BE2C (cell line): ENCODE measurements around the gene H2AJ.

DNA sequence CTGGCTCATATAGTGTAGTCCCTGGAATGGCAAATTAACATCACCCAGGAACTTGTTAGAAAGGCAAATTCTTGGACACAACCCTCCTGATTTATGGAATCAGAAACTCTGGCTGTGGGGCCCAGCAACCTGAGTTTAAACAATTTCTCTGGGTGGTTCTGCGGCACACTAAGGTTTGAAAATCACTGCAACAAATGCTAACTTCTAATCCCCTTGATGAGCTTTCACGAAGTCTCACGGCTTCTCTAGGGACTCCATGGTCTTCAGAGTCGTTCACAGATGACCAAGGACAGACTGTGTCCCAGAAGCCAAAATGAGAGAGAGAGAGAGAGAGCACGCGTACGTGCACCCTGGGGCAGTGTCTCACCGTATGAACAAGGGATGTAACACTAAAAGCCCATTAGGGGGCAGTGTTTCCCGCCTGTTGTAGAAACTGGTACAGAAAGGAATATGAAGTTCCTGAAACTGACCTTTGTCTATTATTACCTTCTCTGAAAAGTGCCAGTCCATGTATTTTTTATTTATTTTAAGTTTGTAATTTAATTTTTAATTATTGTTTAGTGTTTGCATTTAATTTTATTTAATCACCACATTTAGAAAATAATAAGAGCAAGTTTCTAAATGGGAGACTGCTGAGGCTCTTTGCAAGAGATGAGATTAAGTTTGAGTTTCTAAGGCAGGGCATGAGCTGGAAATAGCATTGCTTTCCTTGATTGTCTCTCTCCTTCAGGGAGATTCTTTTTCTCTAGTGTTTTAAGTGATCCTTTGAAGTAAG lies 3.3 kb downstream of the APOLD1 start:
- RRBS = no CpG with 5 or more reads among the region's 9 CpGs

GRCh38 chr12:12803734-12804648 lies 9.2 kb upstream of the DDX47 start:
- RRBS = no CpG with 5 or more reads among the region's 14 CpGs

DNA sequence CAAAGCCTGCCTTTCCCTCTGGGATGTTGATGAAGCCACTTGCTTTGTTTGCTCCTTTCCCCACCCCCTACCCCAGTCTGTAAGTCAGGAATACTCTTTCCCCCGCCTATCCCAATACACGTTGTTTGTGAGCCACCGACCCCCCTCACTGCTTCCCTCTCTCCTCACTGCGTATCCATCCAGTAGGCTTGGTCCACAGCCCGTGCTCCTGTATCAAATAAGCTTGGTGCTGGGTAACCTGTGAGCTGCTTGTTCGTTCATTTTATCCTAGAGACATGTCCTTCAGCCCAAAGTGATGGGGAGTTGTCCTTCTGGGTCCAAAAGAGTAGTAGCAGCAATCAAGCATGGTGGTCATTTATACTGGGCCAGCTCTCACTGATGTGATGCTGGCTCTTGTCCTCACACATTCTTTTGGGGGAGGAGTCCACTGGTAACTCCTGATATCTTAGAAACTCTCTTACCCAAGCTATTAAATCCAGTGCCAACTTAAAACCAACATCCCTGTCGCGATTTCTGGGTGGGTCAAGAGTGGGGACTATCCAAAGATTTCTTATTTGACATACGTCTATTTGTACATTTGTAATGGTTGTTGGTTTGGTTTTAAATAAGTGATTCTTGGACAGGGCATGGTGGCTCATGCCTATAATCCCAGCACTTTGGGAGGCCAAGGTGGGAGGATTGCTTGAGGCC lies 24.6 kb downstream of the DDX47 start:
- RRBS = no CpG with 5 or more reads among the region's 9 CpGs

DNA sequence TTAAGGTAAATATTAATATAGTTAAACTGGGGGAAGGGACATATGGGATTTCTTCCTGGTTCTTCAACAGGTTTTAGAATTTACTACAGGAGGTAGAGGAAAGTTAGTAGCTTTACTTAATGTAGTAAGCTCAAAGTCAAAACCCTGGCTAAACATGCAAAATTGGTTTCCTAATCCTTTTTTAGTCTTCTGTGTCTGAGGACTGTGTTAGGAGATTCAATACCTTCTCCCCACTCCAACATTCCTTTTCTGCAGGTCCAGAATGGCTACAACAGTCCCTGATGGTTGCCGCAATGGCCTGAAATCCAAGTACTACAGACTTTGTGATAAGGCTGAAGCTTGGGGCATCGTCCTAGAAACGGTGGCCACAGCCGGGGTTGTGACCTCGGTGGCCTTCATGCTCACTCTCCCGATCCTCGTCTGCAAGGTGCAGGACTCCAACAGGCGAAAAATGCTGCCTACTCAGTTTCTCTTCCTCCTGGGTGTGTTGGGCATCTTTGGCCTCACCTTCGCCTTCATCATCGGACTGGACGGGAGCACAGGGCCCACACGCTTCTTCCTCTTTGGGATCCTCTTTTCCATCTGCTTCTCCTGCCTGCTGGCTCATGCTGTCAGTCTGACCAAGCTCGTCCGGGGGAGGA lies 16.7 kb downstream of the GPRC5A start:
- RRBS = no CpG with 5 or more reads among the region's 14 CpGs

DNA sequence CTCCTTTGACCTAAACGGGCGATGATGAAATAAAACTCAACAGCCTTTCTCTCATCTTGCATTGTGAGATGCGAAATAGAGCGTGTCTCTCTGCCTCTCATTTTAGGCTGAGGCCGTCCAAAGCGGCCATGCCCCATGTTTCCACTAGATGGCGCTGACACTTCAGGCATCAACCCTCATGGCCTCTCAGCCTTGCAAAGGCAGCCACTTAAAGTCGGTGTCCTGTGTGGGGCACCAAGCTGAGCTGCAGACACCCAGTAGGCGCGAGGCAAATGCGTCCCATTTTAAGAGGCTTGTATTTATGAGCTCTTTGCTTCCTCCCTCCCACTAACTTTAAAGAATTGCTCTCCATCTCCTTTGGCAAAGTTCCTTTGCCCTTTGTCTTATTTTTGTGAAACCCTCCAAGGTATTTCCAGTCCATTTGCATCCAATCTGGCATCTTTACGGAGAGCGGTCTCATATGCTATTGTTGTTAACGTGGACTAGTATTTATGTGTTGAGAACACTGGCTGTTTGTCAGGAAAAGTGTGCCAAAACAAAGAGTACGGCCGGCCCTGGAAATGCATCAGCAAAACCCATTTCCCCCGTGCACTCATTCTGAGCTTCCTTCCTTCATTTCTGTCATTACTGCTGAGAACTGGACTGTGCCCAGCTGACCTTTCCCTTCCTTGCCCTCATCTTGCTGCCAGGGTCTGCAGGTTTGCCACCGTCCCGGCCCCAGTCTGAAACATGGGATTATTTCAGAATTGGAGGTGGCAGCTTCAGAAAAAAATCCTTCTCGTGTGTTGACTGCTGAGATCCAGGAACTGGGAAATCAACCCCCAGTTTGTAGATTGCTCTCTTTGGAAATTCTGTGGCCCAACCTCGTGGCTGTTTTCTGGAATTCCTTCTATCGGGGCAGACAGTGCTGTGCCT lies 25.2 kb downstream of the GPRC5A start:
- RRBS = no CpG with 5 or more reads among the region's 22 CpGs

GRCh38 chr12:13000970-13001697 lies 1.1 kb upstream of the HEBP1 start:
- RRBS = 4% methylated on average over 33 of the region's 75 CpGs

DNA sequence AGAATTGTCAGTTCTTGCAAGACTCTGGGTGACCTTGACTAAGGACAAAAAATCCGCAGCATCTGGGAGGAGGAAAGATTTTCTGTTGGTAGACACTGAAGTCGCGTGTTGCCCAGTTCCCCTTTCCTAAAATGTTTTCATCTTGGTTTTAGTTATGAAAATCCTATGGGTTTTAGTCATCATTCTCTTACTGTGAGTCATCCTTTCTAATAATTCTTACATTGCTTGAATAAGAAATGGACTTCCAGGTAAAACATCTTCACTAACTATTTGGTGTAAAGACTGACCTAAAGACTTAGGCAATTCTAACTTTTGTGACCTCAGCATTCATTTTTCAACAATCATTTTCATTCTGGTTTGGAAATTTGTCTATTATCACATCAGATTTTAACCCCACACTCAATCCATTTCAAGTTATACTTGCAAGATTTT lies 9.0 kb downstream of the GSG1 start:
- RRBS = no CpG with 5 or more reads among the region's 3 CpGs

GRCh38 chr12:13100613-13100956 lies 2.9 kb downstream of the GSG1 start:
- RRBS = 33% methylated on average over 3 of the region's 10 CpGs

DNA sequence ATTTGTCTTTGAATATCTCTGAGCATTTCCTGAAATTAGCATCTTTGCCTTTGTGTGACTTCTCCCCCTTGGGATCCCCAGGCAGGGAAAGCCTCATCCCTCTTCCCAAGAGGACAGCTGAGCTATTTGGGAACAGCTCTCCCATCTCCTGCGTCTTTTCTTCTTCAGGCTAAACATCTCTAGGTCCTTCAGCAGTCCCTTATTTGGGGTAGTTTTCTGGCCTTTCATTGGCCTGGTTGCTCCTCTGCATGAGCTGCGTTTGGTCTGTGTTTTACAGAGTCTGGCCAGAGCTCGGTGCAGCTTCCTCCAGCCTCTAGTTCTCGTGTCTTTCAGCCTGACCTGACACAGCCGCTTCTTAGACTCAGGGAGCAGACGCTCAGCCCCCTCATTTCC lies 13.4 kb upstream of the GSG1 start:
- RRBS = no CpG with 5 or more reads among the region's 6 CpGs

DNA sequence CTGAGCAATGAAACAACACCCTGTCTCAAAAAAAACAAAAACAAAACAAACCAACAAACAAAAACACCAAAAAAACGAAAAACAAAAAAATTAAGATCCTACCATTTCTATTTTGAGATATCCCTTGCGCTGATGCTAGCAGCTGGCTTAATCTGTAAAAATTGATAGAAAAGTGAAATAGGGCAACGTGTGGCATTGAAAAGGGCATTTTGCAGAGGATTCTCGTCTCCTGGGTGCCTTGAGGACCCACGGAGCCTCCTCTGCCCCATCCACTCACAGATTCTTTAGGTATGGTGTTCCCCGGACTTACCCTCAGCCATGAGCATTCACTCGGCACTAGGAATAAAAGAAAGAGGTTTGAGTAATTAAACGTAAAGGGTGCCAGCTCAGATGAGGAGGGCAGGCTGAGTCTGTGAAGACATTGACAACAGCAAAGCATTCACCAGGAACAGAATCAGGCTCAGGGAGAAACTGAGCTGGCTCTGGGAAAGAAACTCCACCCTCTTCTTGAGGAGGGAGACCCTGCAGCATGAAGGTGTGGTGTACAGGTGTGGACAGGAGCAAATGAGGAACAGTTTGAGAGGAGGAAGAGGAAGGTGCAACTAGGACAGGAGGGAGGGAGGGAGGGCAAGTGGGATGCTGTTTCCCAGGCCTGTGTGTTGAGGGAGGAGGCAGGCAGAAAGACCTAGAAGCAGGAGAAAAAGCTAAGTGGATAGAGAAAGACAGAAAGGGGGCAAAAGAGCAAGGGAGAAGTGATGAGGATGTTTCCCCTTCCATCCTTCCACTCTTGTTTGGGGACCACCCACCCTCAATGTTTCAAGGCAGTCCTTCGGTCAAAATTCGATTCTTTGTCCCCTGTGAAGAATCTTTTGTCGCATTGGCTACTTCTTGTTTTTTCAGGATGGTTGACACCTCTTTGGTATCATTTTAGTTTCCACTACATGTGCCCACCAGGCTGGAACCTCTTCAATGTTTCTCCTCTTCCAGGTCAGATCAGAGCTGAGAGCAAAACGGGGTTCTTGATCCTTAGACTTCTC lies 5.2 kb downstream of the EMP1 start:
- RRBS = no CpG with 5 or more reads among the region's 12 CpGs

GRCh38 chr12:13251541-13251796 lies 54.9 kb downstream of the EMP1 start:
- RRBS = no CpG with 5 or more reads among the region's 4 CpGs

- RRBS = no CpG with 5 or more reads among the region's 7 CpGs
Measured at GRCh38 chr12:13387019-13387708, 190.6 kb downstream of the EMP1 start.

DNA sequence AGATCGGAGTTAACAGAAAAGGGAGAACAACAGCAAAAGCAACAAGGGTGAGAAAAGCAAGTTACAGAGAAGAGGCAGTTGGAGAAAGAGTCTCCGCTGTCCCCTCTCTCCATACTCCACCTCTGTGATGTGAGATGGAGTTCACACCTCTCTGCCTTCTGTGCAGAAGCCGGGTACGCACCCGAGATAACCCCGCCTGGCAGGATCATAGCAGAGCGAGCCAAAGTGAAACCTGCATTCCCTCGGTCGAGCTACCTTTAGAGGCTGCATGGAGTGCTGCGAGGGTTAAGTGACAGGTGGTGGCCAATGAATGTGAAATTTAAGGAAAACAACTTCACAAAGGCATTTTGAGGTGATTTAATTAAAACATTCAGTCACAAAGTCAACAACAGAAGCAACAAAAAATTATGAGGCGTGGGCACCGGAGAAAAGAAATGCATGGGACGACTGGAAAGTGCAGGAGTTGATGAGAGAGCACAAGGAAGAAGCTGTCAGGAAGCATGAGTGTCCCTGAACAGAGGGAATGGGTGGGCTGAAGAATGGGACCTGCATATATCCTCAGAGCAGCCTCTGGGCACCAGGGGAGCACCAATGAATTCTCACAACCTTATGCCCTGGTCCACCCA lies 208.2 kb downstream of the EMP1 start:
- RRBS = no CpG with 5 or more reads among the region's 13 CpGs

GRCh38 chr12:14157000-14157927 lies 175.9 kb upstream of the GRIN2B start:
- RRBS = no CpG with 5 or more reads among the region's 3 CpGs

- RRBS = no CpG with 5 or more reads among the region's 6 CpGs
Measured at GRCh38 chr12:14283458-14284069, 81.9 kb upstream of the ATF7IP start.

- RRBS = no CpG with 5 or more reads among the region's 11 CpGs
Measured at GRCh38 chr12:14401266-14401863, 35.9 kb downstream of the ATF7IP start.

DNA sequence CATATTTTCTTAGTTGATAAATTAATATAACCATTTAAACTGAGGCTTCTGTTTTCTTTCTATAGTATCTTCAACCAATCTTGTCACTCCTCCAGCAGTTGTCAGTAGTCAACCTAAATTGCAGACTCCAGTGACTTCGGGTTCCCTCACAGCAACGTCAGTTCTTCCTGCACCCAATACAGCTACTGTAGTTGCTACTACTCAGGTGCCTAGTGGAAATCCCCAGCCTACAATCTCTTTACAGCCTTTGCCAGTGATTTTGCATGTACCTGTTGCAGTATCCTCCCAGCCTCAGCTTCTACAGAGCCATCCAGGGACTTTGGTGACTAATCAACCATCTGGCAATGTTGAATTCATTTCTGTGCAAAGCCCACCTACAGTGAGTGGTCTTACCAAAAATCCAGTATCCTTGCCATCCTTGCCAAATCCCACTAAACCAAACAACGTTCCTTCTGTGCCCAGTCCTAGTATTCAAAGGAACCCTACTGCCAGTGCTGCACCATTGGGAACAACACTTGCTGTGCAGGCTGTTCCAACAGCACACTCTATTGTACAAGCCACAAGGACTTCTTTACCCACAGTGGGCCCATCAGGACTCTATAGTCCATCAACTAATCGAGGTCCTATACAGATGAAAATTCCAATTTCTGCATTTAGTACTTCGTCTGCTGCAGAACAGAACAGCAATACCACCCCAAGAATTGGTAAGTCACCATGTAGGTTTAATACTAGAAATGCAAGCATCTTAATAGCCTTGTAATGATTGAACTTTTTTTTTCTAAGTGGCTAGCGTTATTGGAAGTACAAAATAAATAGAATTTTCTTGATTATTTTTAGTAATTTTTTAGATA lies 95.2 kb downstream of the ATF7IP start:
- RRBS = no CpG with 5 or more reads among the region's 6 CpGs

DNA sequence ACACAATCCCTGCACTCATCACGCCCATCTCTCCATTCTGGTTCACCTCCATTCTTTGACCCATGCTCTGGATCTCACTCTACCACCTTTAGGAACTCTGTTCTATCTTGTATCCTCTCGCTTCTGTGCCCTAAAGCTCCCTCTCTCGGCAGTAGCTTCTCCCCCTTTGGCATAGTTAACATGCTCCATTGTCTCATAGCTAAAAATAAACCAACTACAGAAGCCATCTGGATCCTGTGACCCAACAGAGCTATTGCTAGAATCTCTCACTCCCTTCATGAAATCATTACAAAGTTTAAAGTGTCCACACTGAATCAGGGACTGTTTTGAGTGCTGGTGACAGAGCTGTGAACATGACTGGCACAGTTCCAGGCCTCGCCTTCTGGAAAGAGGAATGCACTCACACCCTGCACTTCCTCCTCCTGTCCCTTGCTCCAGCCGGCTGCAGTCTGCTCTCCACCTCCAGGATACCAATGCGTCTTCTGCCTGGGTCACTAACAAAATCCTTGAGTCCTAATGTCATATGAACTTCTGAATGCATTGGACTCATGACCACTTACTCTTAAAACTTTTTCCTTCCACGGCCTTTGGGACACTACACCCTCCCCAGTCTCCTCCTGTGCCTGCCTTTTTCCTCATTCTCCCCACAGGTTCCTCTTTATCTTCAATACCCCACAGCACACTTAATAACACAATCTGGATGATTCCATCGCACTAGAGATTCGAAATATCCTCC lies 13.3 kb downstream of the PLBD1 start:
- RRBS = no CpG with 5 or more reads among the region's 9 CpGs

DNA sequence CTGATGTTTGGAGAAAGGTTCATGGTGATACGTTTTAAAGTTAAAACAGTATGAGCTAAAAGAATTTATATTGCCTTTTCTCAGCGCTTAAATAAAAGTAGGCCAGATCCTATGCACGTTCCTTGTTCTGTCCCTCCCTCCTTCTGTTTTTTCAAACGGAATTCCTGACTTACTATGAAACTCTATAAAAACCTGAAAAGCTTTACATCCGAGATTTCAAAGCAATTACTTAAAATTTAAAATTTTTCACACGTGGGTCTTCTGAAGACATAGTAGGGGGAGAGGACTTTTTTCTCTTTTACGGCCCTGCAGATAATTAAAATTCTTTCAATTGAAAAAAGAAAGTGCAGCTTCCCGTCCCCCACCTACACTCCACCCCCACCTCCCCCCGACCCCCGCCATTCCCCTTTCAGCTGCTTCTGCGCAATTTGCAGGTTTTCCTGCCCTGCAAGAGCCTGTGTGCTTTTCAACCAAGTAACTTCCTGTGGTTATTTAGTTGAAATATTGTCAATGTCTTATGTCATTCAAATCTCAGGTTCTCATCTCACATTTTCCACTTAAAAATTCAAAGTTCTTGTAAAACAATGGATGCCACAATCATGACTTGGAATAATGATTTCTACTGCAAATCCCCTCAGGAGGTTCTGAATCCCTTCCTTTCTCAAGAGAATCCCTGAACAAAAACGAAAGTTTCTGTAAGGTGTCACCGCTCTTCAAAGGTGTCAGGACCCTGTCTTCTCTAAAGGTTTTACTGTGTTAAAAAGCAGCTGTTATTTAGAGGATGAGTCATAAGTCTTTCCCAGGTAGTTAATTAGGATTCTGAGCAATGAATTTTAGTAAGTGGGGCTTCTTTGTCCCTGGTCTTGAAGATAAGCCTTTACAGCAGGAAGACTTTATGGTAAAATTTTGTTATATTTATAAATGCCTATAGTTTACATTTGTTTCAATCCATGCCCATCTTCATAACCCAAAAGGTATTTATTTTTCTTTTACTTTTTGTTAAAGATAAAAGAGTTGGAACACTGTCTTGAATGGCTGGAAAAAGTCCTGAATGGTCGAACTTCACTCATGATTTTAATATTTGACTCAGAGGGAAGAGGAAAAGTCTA lies 735 bp upstream of the H4C16 start:
- RRBS = no CpG with 5 or more reads among the region's 14 CpGs

DNA sequence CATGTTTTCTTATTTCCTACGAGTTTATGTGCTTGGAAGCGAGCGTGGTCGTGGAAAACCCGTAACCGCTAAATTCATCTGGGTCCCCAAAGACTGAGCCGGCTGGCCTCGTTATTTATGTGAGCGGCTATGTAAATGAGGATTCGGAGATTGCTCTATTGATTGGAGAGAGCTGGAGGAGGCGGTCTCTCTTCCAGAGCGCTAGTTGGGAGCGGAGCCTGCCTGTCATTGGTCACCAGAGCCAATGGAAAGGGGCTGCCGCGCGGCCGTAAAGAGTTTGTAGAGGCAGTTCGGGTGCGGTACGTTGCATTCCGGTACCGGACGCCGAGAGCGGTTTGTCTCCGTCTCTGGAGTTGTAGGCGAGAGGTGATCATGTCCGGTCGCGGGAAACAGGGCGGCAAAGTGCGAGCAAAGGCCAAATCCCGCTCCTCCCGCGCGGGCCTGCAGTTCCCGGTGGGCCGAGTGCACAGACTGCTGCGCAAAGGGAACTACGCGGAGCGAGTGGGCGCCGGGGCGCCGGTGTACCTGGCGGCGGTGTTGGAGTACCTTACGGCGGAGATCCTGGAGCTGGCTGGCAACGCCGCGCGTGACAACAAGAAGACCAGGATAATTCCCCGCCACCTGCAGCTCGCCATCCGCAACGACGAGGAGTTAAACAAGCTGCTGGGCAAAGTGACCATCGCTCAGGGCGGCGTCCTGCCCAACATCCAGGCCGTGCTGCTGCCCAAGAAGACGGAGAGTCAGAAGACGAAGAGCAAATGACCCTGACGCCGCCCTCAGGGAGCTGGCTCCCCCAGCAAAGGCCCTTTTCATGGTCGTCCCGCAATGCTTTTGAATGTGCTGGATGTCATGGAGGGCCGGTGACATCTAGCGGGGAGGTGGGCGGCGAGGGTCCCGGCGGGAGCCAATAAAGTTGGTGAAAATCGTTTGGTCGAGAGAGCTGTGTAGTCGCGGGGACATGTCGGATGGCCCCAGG lies at the start of gene H2AJ:
H2AJ (plus strand) TSS at position 307 of the 976 bp plus-strand sequence.
- RRBS = 2% methylated on average over 21 of the region's 80 CpGs